ENCODE data around the genes SERPINA1 and C14orf132.

GRCh38 chr14:94379088-94379806, 9.2 kb downstream of the SERPINA1 start:
- PRO-cap = no peak
- RAMPAGE, long total RNA, 3 experiments = no peak in any of the 3 experiments

GRCh38 chr14:94381399-94382297, 6.8 kb downstream of the SERPINA1 start:
- PRO-cap = no peak
- RAMPAGE, long total RNA, 3 experiments = no peak in any of the 3 experiments

GRCh38 chr14:94384793-94385383, 3.5 kb downstream of the SERPINA1 start:
- PRO-cap = no peak
- RAMPAGE, long total RNA, 3 experiments = no peak in any of the 3 experiments

- PRO-cap = no peak
- RAMPAGE, long total RNA, 3 experiments = no peak in any of the 3 experiments
These were observed at the start of gene SERPINA1 for GRCh38 chr14:94387886-94389323. SERPINA1 (minus strand) TSS chr14:94388602.

DNA sequence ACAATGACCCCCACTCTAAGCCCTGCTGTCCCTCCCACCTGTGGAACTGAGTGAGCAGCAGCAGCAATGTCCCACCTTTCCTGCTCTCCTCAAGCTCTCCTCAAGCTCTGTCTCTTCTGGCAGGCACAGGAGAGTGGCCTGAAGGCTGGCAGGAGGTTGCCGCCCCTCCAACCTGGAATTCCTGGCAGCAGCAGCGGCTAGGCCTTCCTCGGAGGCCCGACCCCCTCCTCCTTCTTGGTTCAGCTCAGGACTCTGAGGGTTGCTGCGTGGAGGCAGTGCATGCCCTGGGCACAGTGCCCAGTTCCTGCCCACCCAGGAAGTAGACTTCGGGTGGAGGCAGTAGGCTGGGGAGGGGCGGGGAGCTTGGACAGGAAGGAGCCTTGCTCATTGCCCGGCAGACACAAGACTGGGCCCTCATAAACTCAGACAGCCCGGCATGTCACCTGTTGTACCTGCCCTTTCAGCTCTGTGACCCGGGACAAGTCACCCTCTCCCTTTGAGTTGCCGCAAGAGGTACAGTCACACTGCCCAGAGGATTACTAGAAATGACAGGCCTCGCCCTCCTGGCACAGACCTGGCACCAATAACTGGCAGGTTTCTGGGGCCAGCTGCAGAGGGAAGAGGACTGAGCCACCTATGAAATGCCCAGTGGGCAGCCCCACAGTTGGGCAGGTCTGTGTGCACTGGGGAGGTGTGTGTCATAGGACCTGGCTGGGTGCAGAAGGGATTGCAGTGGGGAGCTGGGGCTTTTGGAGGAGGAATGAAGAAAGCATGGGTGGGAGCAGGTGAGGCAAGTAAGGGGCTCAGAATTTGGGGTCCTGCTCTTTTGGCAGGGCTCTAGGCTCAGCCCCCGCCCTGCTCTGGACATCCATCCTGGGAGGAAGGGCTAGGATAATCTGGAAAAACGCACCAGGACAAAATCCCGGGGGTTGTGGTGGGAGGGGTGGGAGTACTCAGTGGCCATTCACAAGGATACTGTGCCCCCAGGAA, 2.3 kb upstream of the SERPINA1 start:
- PRO-cap = no peak
- RAMPAGE, long total RNA, 3 experiments = start-site peak on the minus strand in 1 of 3 experiments, centred at position 273 of the sequence, 45 reads per replicate

DNA sequence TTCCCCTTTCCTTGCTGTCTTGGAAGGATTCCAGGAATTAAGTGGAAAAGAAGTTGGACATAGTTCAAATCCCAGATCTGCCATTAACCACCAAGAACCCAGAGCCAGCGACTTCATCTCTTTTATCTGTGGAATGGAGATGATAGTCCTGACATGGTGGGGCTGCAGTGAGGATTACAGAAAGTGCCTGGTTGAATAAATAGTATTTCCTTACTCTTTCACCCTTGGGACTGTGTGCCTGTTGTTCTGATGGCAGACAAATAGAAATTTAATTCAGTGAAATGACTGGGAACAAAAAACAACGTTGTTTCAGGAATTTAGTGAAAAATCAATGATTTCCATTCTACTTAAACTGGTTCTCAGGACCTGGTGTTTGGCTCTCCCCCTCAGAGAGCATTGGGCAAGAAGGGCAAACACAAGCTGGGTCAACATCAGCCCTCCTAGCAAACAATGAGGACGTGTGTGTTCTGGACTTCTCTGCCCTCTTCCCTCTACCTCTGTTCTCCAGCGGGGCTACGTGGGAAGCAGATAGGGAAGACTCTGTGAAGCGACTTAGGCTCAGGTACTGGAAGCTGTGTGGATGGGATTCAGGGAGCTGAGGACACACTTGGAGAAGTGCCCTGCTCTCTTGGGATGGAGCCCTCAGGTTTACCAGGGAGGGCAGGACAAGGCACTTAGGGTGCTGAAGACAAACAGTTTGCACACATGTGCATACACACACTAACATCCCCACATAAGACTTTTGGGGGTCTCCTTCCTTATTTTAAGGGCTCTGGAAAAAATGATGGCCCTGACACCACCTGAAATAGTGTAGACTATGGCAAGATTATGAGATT, 7.5 kb upstream of the SERPINA1 start:
- PRO-cap = no peak
- RAMPAGE, long total RNA, 3 experiments = no peak in any of the 3 experiments

- PRO-cap = no peak
- RAMPAGE, long total RNA, 3 experiments = no peak in any of the 3 experiments
These were observed 12.7 kb downstream of the SERPINA5 start for GRCh38 chr14:94593924-94594298.

GRCh38 chr14:94620824-94621855, 8.9 kb downstream of the SERPINA3 start:
- PRO-cap = no peak
- RAMPAGE, long total RNA, 3 experiments = no peak in any of the 3 experiments

GRCh38 chr14:94768860-94770001, 682 bp downstream of the GSC start:
- PRO-cap = no peak
- RAMPAGE, long total RNA, 3 experiments = no peak in any of the 3 experiments

DNA sequence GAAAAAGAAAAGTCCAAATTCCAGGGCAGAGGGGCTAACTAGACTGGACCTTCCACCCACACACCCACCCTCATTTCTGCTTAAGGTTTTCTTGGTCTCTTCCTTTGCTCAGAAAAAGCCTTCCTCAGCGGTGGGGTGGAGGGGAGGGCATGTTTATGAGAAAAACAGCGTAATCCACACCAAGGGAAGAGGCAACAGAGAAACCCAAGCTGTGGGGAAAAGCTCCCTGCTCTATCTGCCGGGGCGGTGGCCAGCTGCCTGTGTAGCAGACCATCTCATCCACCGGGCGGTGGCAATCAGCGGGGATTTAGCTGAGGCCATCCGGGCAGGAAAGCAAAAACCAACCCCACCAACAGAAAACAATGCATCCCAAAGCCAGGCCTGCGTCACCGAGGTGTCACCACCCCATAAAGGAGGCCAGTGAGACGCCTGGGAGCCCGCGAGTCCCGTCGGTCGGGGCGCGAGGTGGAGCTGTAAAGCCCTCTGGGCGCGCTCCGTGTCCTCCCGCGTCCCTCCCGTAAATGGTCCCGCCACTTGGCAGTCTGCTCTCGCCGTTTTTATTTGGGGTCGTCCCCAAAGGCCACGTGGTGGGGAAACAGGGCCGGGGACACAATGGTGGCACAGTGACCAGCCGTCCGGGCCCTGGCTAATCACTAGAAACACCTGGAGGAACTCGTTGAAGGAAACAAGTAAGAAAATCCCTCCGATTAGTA, 94.5 kb upstream of the GSC start:
- PRO-cap = no peak
- RAMPAGE, long total RNA, 3 experiments = no peak in any of the 3 experiments

DNA sequence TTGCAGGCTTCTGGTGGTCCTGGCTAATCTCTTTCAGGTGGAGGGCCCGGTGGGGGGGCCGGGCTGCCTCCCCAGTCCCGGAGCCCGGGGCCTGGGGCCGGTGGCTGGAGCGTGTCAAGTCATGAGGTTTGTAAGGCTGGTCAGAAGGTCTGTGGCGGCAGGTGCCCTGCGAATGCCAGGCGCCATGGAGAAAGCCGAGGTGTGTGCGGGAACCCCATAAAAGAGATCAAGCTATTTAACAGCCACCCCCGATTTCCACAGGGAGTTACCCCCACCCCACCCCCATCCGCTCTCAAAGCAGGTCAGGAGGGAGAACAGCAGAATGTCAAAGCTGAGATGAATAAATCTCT, 95.0 kb upstream of the GSC start:
- PRO-cap = no peak
- RAMPAGE, long total RNA, 3 experiments = no peak in any of the 3 experiments

GRCh38 chr14:95131368-95131886, 25.9 kb downstream of the DICER1 start:
- PRO-cap = no peak
- RAMPAGE, long total RNA, 3 experiments = no peak in any of the 3 experiments

DNA sequence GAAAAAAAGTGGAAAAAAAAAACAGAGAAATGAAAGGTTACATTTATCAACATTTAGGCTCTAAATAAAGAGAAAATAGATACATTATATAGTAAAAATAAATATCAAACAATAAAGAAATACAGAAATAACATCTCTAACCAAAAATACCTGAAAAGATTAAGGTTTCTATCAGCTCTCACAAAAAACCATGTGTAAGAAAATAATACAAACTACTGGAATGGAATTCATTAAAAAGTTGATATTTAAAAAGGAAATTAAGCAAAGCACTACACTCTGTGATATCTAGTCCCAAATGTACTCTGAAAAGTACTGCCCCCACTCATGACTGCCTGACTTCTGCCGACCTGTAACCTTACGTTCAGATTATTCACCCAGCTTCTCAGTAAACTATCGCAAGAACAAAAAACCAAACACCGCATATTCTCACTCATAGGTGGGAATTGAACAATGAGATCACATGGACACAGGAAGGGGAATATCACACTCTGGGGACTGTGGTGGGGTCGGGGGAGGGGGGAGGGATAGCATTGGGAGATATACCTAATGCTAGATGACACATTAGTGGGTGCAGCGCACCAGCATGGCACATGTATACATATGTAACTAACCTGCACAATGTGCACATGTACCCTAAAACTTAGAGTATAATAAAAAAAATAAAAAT, 18.9 kb downstream of the DICER1 start:
- PRO-cap = no peak
- RAMPAGE, long total RNA, 3 experiments = no peak in any of the 3 experiments

GRCh38 chr14:95141952-95142623, 15.2 kb downstream of the DICER1 start:
- PRO-cap = no peak
- RAMPAGE, long total RNA, 3 experiments = start-site peak on the minus strand in 1 of 3 experiments, at chr14:95142244-95142287 at its widest, 5 reads per replicate

DNA sequence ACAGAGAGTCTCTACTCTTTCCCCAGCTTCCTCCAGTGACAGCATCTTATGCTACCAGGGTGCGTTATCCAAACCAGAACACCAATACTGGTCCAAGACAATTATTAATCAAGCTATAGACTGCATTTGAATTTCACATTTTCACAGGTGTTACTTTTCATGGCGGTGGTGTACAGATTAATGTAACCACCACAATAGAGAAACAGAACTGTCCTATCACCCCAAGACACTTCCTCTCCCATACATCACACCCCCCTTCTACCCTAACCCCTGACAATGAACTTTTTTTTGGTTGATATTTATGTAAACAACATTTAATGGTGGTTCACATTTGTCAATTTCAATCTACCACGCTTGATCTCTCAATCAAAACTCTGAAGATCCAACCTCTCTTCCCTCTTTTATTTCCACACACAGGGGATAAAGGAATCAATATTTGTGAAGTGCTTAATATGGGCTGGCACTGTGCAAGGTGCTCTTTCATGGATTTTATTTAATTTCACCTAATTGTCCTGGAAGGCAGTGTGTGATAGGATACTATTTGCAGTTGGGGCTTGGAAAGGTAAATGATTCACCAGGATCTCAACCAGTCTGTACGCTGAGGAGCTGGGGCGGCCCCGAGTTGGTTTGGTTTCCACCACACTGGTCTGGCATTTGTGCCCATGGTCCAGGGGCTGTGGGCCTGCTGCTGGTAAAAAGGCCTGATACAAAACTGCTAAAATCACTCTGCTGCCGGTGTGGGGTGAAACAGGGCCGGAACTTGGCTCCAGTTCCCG, 54.6 kb upstream of the DICER1 start:
- PRO-cap = no peak
- RAMPAGE, long total RNA, 3 experiments = no peak in any of the 3 experiments

DNA sequence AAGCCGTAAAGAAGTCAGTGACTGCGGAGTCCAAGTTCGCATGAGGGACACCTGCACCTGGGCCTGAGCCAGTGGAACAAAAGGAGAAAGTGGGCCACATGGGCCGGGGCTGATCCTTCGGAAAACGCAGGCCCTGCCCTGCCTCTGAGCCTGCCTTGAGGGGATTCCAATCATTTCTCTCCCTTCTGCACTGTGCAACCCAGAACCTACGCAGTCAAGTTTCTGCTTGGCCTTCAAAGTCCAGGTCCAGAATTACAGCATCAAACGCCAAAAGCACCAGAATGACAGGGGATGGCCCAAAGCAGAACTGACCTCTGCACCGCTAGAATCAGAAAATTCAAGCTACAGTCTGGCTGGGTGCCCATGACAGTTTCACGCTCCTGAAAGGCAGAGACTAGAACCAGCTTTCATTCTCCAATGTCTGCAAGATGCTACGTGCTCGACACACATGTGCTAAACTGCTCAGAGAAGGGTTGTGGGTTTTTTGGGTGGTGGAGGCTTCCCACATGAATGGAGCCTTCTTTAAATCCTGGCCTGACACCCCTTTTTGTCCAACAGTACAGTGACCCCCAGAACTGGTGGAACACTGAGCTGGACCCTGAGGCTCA, 4.1 kb downstream of the CLMN start:
- PRO-cap = no peak
- RAMPAGE, long total RNA, 3 experiments = no peak in any of the 3 experiments

GRCh38 chr14:95501050-95501427, 15.4 kb downstream of the SYNE3 start:
- PRO-cap = no peak
- RAMPAGE, long total RNA, 3 experiments = no peak in any of the 3 experiments

DNA sequence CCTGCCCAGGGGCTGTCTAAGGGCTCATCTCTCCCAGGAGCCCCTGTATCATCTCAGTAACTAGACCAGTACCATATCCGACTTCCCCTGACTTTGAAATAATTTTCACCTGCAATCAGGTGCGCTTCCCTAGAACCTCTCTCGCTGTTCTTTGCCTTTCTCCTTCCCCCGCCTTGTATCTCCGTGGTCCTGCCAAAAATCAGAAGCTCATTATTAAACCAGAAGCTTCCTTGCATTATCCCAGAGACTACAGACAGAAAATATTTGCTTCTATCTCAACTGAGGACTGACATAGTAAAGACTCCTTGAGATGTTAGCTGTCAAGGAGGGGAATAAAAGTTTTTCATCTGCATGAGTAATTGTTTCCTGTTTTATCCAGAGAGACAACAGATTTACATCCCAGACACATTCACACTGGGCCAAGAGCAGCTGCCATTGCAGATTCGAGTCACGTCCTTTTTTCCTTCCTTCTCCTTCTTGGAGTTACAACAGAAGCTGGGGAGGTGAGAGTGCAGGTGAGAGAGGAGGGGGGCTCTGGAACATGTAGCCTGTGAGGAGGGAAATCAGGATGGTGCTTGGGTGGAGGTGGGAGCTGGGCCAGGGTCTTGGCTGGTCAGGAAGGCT, 16.1 kb upstream of the TCL1B start:
- PRO-cap = no peak
- RAMPAGE, long total RNA, 3 experiments = no peak in any of the 3 experiments

DNA sequence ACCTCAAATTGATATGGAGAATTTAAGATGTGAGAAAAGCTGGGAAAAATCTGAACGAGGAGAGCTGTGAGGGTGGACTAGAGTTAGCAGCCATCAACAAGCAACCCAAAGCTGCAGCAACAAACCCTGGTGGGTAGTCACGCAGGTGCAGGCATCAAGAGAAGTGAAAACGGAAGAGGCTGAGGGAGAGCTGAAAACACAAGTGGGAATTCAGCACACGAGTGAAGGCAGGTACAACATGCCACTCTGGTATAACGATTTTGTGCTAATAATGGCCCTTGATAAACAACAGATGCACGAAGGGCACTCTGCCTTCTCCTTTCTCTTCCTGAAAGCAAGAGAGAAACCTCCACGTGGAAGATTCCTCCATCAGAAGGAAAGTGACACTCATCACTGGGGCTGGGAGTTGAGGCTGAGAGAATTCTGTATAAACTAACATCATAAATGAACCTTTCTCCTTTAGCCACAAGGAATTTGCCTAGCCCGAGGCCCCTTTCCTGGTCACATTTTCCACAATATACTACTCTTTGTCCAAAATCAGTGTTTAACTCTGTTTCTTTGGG, 11.6 kb downstream of the TCL1B start:
- PRO-cap = no peak
- RAMPAGE, long total RNA, 3 experiments = no peak in any of the 3 experiments

- PRO-cap = bidirectional peak, plus-strand start at chr14:96039364, minus-strand start at chr14:96039196
- RAMPAGE, long total RNA, 3 experiments = start-site peak on the plus strand in 1 of 3 experiments, at chr14:96039325-96039380 at its widest, 20 reads per replicate
These were observed at the start of gene C14orf132 for GRCh38 chr14:96038889-96039583. C14orf132 (plus strand) TSS chr14:96039362.